HT-29 (cell line): ENCODE measurements around the genes OVOL1, MUS81, EIF1AD and SF3B2.

GRCh38 chr11:65652385-65652787 lies 10.3 kb downstream of the RELA start:
- RAMPAGE, long total RNA: no peak

DNA sequence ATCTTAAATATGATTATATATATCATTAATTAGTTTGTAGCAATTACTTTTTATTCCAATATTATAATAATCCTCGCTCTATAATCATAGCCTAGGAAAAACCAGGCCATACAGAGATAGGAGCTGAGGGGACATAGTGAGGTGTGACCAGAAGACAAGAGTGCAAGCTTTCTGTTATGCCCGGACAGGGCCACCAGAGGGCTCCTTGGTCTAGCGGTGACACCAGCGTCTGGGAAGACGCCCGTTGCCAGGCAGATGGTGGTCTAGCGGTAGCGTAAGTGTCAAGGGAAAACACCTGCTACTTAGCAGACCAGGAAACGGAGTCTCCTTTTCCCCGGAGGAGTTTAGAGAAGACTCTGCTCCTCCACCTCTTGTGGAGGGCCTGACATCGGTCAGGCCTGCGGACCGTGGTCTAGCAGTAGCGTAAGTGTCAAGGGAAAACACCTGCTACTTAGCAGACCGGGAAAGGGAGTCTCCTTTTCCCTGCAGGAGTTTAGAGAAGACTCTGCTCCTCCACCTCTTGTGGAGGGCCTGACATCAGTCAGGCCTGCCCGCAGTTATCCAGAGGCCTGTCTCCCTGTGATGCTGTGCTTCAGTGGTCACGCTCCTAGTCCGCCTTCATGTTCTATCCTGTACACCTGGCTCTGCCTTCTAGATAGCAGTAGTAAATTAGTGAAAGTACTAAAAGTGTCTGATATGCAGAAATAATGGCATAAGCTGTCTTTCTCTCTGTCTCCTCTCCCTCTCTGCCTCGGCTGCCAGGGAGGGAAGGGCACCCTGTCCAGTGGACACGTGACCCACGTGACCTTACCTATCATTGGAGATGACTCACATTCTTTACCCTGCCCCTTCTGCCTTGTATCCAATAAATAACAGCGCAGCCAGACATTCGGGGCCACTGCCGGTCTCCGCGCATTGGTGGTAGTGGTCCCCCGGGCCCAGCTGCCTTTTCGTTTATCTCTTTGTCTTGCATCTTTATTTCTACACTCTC lies 5.5 kb upstream of the KAT5 start:
- RAMPAGE, long total RNA: no peak

DNA sequence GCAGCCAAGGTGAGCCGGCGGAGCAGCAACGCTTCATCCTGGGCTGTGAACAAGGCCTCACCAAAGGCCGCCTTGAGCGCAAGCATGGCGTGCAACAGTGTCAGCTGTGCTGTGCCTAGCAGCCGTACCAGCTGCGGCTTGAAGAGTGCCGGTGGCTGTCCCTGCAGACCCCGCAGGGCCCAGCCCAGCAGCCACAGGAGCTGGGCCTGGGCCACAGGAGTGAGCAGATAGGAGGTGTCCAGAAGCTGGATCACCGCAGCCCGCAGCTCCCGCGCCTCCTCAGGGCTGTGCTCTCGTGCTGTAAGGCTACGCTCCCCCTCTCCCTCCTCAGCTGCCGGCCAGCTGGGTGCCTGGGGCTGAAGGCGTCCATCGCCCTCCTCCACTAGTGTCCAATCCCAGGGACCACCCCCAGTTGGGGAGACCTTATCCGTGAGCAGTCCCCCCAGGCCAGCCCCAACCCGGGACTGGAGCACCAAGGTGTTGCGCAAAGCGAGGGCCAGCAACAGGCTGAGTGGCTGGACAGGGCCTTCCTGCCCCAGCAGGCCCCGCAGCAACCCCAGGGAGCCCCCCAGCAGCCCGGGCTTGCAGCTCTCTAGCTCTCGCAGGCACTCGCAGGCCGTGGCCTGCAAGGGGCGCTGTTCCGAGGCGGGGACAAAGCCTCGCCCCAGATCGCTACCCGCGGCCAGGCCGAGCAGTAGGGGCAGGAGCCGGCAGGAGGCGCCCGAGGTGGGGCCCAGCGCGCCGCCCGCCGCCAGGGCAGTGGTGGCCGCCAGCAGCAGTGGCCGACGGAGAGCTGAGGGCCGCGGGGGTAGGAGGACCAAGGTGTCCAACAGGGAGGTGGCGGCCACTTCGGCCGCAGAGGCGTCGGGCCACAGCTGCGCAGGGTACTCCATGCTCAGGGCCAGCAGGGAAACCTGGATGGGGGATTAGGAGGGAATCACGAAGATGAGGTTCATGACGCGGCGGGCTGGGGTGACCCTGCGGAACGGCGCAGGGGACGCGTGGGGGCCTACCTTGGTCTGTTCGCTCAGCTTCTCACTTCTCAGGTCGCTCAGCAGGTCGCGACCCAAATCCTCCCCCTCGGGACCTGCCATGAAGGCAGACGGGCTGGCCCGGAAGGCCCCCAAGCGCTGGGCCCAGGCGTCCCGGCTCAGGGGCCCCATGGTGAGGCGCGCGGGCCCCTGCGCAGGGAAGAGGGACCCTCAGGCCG lies 942 bp downstream of the AP5B1 start:
- RAMPAGE, long total RNA: no peak

GRCh38 chr11:65786208-65787273 lies at the start of gene OVOL1:
Gene OVOL1, plus strand, starts transcription at chr11:65787063.
- RAMPAGE, long total RNA: no peak

DNA sequence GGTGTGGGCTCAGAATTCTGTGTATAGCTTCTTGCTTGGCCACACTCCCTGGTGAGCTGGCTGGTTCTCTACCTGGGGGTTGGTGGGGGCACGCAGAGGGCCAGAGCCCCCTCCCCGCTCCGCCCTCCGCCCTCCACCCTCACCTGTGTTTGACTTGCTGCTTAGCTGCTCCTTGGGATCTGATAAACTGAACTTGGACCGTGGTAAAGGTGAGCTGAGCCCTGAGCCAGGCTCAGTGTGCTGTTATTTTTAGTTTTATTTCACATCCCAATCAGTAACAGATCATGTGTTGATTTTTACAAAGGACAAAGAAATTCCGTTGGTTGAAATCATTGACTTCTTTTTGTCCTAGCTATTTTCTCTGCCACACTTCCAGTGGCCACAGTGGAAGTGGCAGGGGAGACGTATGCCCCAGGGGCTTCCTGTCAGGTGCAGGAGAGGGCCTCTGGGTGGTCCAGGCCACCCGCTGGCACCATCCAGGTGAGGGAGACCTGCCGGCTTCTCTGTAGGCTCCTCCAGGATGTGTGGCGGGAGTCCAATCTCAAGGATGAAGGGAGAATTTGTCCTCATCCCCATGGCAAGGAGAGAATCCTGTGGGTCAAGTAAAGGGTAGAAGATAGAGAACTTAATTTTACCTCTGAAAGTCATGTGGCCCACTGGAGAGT lies 2.1 kb downstream of the OVOL1 start:
- RAMPAGE, long total RNA: no peak

- RAMPAGE, long total RNA: no peak
Measured at GRCh38 chr11:65851592-65852605, 6.1 kb downstream of the CFL1 start.

DNA sequence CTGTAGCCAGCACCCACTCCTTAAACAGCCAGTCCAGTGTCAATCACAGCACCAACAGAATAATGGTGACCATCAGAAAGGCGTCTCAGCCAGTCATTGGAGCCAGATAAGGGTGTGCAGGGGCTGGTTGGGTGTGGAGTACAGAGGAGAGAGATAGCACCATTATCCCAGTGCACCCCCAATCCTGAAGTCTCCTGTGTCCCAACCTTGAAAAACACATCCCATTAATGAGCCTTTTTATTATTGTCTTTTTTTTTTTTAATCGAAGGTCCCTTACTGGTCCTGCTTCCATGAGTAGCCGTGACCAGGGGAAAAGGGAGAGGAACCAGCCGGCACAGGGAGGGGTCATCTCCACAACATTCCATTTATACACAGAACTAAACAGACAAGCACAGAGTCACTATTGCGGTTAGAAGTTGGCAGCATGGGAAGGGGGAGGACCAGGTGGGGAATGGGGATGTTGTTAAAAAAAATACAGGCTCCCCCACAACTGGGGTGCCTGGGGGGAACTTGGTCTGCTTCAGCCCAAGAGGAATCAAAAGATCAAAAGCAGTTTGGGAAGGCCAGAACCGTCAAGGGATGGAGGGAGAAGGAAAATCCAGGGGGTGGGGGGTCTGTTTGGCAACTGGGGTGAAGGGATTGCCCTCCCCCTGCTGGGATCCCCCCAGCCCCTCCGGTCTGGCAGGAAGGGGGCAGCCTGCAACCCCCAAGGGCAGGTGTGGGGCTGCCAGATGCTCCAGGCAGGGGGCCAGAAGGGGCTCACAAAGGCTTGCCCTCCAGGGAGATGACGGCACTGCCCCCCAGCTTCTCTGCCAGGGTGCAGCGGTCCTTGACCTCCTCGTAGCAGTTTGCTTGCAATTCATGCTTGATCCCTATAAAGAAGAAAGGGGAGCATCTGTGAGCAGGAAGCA lies 3.1 kb downstream of the CFL1 start:
- RAMPAGE, long total RNA: no peak

DNA sequence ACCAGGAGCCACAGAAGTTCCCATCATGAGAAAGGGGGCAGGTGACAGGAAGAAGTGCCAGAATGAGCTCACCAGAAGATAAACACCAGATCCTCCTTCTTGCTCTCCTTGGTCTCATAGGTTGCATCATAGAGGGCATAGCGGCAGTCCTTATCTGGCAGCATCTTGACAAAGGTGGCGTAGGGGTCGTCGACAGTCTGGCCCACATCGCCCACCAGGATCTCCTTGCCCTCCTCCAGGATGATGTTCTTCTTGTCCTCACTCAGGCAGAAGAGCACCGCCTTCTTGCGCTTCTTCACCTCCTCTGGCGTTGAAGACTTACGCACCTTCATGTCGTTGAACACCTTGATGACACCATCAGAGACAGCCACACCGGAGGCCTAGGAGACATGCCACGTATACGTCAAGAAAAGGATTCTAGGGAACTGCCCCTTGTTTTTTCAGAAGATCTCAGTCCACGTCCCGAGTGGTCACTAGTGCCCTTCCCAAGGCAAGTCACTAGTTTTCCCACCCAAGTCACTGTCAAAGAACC lies 2.1 kb downstream of the CFL1 start:
- RAMPAGE, long total RNA: no peak

GRCh38 chr11:65859892-65860929 lies at the start of gene MUS81:
Gene MUS81, plus strand, starts transcription at chr11:65860433.
- RAMPAGE, long total RNA: no peak

- RAMPAGE, long total RNA: no peak
Measured at GRCh38 chr11:65860930-65861213, 639 bp downstream of the MUS81 start.

DNA sequence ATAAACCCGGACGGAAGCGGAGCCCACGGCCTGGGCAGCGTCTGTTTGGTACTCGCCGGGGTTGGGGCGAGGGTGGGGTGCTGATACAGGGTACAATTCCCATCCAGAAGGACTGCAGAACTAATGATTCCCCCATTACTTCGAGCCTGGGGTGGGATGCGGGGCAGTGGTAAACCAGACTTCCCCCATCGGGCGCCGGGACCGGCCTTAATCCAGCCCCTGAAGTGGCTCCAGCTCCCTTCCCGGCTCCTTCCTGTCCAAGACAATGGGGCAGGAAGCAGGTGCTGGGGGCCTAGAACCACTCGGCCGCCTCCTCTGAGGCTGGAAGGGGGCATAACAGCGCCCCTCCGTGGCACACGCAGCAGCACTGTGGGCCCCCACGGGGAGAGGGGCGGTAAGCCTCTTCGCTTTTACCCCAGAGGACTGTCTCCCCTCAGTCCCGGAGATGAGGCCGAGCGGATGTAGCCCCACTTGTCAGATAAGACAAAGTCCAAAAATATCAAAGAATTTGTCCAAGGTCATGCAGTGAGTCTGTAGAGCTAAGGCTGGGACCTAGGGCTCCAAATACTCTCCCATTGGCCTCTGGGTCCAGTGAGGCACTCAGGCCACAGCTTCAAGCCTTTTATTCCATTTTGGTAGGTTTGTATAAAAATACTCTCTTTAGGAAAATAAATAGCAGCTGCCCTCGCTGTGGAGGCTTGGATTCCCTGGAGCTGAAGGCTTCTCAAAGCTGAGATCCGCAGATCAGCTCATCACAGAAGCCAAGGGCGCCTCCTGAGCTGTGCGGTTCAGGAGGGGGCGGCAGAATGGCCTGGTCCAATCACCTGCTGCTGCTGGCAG lies 1.4 kb downstream of the CCDC85B start:
- RAMPAGE, long total RNA: no peak

DNA sequence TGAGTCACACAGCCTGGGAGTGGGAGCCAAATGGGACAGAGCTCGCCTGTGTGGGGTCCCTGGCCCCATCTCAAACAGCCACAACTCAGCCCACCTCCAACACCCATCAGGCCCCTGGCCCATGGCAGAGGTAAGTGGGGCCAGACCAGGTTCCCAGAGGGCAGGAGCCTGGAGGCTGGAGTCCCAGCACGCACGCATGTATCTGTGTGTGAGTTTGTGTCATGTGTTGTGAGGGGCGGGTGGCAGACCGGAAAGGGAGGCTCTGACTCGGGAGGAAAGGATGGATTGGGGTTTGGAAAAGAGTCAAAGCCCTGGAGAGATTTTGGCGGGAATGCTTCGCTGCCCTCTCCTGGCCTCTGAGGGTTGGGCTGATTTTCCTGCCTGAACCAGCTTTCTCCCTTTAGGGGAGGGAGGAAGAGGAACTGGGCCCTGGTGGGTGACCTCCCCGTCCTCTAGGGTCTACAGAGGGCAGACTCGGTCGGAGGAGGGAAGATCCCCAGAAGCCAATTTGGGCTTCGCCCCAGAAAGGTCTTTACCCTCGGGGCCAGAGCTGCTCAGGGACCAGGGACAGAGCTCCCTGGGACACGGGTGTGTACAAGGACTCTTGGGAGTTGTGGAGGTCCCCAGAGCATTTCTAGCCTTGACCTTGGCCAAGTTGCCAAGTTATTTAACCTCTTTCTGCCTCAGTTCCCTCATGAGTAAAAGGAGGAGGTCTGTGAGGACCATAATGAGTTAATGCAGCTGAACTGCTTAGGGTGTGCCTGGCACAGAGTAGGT lies 7.1 kb downstream of the C11orf68 start:
- RAMPAGE, long total RNA: no peak

GRCh38 chr11:65961839-65962365 lies 368 bp downstream of the SART1 start:
- RAMPAGE, long total RNA: no peak

- RAMPAGE, long total RNA: no peak
Measured at GRCh38 chr11:65967163-65967970, 5.8 kb downstream of the SART1 start.

DNA sequence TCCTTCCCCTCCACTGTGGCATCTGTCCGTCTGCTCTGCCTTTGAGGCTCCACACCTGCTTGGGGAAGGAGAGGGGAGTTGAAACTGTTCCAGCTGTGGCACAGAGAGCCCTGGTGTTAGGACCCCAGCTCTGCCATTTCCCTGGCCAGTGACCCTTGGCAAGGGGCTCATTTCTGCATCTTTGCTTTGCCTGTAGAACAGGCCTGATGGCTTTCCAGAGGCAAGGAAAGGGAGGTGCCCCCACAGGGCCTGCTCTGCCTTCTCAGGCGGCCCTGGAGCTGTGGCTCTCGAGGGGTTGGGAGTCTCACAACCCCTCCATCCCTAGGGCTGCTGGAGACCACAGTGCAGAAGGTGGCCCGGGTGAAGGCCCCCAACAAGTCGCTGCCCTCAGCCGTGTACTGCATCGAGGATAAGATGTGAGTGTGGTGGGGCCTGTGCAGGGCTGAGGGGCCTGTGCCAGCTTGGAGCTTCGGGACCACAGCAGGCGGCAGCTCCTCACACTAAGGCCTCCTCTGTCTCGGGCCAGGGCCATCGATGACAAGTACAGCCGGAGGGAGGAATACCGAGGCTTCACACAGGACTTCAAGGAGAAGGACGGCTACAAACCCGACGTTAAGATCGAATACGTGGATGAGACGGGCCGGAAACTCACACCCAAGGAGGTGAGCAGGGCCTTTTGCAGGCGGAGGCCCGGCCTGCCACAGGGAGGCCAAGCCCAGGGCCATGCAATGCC lies 15.9 kb downstream of the SART1 start:
- RAMPAGE, long total RNA: no peak

- RAMPAGE, long total RNA: start-site peak on the plus strand at chr11:66002231-66002369, 13 and 299 reads in 2 replicates; start-site peak on the plus strand at chr11:66002475-66002532, 94 and 1,693 reads in 2 replicates
Measured at GRCh38 chr11:66001951-66002617, at the start of gene EIF1AD. Gene EIF1AD, minus strand, starts transcription at chr11:66002157.

GRCh38 chr11:66051683-66052577 lies at the start of gene SF3B2:
Gene SF3B2, plus strand, starts transcription at chr11:66052364.
- RAMPAGE, long total RNA: start-site peak on the plus strand at chr11:66052363-66052378, 91 and 360 reads in 2 replicates

- RAMPAGE, long total RNA: no peak
Measured at GRCh38 chr11:66220165-66220873, 37.2 kb upstream of the KLC2 start.

DNA sequence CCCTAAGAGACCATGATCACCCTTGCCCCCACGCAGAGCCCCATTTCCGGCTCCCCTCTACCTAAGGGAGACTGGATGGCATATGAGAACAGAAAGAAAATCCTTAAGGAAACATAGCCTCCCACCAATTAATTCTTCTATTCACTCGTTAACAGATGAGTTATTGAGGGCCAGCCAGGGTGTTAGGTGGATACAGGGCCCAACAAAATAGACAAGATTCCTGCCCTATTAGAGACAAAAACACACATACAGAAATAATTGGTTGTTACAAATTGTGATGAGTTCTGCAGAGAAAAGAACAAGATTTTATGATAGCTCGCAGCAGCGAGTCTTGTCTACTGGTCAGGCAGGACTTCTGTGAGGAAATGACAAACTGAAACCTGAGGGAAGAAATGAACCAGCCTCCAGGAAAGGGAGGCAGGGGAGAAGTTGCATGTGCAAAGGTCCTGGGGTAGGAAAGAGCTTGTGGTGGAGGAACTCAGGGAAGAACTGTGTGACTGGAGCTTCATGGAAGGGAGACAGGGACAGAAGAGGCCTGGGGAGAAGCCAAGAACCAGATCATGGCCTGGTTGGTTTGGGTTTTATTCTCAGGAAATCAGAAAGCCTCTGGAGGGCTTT lies 1.6 kb downstream of the KLC2 start:
- RAMPAGE, long total RNA: no peak

GRCh38 chr11:66280347-66281102 lies 2.5 kb downstream of the CNIH2 start:
- RAMPAGE, long total RNA: no peak